ENCODE measurements around the genes NUCKS1 and FAM72A.

DNA sequence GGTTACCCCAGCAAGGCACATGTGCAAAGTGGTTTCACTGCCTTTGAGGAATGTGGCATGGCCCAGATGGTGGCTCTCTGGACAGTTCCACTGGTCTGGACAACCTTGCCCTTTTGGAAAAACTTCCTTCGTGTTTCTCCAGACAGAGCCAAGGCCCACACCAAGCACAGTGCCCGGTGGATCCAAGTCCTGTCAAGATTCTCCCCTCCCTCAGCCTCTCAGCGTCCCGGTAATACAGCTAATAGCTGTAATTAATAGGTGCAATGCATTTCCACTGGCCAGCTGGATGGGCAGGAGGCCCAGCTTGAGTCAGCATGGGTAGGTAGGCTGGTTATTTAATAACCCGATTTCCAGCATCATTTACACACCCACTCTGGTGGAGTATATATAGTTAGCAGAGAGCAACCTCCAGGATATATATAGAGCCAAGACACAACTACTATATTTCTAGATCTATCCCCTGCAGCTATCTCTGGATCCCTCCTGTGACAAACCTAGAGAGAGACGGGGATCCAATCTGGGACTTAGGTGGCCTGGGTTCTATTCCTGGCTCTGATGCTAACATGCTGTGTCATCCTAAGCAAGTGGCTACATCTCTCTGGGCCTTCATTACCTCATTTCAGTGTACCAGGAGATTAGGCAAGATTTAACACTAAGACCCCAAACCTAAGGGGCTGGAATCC, 13.4 kb downstream of the BLACAT1 start:
- PRO-cap: no peak

DNA sequence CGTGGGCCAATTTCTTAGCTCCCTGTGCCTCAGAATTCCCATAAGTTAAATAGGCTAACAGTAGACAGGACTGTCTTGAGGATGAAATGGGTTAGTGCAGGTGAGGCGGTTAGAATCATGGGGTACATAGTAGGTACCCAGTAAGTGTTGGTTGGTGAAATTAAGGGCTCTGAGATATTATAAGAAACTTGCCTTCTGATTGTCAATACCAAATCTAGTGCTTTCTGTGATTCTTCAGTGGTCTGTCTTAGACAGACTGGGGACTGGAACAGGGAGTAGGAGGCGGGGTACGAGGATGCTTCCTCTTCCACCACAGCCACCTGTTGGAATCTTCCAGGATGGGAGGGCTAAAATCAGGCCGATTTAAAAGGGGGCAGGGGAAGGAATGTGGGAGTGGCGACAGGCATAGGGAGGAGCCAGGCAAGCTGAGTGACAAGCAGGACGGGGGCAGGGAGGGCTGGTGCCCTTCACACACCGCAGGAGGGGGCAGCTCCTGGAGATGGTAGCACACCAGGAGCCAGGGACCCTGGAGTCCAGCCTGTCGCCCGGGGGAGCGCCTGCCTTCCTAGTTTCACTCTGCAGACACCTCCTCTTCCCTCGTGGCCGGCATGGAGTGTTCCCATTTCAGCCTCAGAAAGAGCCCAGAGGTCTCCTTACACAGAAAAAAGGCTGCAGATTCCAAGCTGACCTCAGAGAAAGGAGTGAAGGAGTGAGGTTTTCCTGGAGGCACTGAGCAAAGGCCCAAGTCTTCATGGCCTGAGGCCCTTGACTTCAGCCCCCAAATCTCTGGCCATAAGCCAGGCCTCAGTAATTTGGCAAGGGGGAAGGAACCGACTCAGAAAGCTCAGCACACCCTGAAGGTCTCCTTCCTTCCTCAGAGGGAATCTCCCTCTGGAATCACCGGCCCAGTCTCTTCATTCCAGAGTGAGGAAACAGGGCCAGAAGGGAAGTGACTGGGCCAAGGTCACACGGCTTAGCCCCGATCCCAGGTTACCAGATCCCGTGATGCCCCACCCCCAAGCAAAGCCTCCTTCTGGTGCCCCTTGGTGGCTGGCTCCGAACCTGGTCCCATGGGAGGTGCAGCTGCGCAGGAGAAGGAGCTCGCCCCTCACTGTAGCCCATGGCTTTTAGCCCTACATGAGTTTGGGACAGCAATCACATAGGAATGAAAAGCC, 8.3 kb downstream of the BLACAT1 start:
- PRO-cap: no peak

- PRO-cap: no peak
These were observed 31.3 kb downstream of the MFSD4A start for GRCh38 chr1:205600028-205600678.

GRCh38 chr1:205677040-205677694, 3.1 kb downstream of the SLC45A3 start:
- PRO-cap: no peak

GRCh38 chr1:205726429-205726968, 23.5 kb downstream of the NUCKS1 start:
- PRO-cap: no peak

GRCh38 chr1:205743600-205744446, 6.2 kb downstream of the NUCKS1 start:
- PRO-cap: no peak

DNA sequence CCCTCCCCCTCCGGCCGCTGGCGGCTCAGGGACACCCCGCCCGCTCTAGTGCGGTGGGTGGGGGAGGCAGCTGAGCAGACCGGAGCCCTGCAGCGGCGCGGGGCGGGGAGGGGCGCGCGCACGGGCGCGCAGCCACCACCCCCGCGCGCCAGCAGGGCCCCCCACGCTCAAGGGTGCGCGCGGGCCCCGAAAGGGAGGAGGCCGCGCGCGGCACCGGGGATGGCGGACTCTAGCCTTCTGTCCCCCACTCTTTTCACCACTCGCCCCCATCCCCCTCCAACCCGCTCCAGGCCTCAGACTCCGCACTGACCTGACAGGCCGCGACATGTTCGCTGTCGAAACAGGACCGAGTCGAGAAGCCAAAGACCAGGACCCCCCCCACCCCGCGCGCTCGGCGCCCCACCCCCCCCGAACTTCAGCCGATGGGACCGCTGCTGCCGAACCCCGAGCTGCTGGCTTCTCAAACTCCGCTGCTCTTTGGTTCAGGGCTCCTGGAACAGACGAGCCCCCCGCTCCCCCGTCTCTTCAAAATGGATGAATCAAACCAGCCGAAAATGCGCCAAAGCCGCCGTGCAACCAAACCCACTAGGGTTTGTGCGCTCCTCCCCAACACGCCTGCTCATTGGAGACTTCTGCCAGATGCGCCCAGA, at the start of gene NUCKS1:
Gene NUCKS1 (minus strand): TSS at position 536 of the 650 bp plus-strand sequence.
- PRO-cap: bidirectional peak, plus-strand start at position 48 of the sequence, minus-strand start outside the sequence; bidirectional peak, plus-strand start outside the sequence, minus-strand start at position 536 of the sequence

DNA sequence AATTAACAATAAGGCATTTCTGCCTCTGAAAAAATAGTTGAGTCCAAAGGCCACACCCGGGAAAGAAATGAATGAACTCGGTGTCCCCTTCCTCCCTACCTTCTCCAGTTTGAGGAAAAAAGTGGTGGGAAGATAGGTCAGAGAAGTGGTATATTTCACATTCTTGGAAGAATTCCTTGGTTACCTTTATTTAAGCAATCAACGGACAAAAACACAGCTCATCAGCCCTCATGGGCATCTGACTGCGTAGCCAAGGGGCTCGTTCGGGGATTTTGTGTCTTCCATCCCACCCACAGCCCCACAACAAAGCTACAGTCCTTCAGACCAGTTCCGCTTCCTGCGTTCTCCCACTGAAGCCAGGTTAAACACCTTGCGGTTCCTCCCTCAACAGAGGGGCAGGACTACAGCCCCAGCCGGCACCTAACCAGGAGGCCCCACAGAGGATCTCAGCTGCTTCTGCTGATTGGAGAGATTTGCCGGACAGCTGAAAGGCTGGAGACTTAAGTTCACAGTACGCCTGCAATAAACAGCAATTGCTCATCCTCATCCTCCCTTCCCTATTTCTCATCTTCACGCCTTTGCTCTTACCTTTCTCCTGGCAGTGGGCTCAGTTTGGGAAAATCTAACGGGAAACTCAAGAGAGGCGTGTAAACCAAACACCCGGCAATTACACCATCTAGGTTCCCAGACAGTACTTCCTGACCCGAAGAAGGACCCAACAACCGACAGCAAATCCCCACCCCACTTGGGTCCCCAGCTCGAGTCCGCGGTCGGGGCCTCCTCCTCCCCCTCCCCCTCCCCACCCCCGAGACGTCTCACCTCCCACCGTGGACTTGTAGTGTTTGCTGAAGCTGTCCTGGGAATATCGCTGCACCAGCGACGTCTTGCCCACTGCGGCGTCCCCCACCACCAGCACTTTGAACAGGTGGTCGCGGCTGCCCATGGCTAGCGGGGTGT, 990 bp downstream of the RAB29 start:
- PRO-cap: no peak

DNA sequence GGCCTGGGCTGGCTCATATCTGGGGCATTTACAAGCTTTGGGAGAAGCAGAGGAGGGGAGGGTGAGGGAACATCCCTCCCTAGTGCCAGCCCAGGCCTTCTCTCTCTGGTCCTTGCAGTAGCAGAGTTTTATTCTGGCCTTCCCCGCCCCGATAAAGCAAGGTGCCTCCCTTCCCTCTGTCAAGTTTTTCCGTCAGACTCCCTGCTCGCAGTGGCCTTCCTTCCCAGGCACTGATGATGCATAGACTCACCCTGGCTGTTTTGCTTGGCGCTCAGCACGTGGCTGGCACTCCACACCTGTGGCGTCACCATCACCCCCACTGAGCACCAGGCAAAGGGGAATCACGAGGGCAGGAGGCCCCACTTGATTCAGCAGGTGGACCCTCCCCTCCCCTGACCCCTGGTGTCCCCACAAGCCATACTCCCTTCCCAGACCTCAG, 7.4 kb downstream of the SLC26A9 start:
- PRO-cap: no peak

GRCh38 chr1:205976689-205977177, 26.5 kb downstream of the RAB7B start:
- PRO-cap: no peak

DNA sequence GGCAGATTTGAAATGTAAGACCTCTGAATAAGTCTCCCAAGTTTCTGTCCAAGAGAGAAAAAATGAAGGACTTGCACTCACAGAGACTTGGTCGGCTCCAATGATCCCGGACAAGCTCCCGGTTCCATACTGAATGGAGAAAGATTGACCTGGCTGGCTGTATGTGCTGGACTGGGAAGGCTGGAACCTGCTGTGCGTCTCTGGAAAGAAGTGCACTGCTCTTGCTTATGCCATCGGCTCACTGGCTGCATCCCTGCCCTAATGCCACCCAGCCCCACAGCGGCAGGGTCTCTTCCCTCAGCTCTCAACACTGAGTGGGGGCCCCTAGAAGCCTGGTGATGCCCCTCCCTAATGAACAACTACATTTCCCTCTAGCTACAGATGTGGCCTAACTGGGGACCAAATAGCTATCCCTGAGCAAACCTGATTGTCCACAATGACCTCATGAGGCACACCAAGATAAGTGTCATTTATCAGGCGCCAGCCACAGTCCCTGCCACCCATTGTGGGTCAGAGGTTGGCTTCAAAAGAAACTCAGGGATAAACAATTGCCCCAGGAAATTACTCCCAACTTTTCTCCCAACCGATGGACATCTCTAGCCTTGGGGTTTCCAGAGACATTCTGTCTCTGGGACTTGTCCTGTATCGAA, 2.6 kb downstream of the CTSE start:
- PRO-cap: no peak

GRCh38 chr1:206202635-206203032, at the start of gene FAM72A:
Gene FAM72A, minus strand, starts transcription at chr1:206202839.
- PRO-cap: no peak

DNA sequence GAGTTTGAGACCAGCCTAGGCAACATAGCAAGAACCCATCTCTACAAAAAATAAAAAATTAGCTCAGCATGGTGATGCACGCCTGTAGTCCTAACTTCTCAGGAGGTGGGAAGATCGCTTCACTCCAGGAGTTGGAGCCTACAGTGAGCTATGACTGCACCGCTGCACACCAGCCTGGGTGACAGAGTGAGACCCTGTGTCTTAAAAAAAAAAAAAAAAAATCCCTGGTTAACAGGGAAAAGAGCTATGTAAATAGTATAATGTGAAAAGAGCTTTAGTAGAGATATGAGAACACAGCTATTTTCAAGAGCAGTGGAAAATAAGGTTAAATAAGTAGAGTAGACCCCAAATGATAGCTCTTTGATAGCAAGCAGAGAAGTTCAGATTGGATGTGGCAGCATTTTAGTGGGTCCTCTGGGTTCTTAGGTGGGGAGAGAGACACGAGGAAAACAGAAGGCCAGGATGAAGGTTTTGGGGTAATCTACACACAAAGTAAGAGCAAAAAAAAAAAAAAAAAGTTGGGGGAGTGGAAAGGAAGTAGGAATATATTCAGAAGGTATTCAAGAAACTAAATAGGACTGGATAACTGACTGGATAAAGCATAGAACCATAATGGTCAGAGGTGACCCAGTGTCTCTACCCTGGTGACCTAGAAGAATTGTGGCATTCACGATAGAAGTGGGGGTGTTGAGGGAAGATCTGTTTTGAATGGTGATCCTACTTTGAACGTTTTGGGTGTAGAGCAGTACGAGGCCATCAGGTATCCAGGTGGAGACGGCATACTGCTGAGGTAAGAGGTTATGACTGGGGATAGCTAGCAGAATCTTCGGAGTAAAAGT, 105.8 kb downstream of the SRGAP2 start:
- PRO-cap: no peak

DNA sequence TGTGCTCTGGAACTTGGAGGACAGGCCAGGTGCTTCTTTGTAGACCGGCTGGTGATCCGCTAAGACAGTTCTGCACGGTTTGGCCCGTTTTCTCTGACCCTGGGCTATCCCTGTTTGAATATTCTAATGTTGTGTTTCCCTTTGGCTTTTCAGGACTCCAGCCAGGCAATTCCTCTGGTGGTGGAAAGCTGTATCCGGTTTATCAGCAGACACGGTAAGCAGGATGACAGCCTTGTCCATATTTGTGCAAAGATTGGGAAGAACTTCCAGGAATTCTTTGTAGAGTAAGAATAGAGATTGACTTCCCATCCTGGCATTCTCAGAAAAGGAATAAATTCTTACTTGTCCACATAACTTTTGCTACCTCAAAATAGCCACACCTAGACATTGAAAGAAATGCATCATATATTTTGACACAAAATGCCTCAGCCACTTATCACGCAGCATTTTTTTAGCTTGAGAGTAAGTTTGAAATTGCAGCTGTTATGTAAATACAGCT, 40.2 kb upstream of the IKBKE start:
- PRO-cap: no peak

DNA sequence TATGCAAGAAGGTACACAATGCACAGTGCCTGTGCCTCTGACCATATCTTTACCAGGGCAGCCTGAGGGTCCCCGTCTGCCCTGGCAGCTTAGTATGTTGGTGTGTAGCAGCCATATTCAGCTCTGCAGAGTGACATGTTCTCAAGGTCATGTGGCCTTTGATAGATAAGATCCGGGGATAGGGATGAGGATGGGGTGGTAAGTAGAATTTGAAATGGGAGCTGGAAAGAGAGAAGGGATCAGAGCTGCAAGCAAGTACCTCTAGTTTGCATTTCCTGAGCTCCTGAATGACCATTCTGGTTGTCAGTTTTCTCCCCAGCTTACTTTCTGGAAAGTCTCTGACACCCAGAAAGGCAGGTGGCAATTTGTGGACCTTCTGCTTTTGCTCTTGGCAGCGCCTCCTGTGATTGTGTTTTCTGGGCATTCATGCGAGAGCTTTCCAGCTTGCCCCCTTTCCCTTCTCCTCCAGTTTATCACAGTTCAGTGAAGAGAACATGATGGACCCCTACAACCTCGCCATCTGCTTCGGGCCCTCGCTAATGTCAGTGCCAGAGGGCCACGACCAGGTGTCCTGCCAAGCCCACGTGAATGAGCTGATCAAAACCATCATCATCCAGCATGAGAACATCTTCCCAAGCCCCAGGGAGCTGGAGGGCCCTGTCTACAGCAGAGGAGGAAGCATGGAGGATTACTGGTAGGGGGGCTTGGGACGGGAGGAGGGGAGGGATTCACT, 24.5 kb upstream of the IKBKE start:
- PRO-cap: no peak

GRCh38 chr1:206455294-206456432, 14.6 kb upstream of the IKBKE start:
- PRO-cap: no peak

GRCh38 chr1:206487015-206487309, 16.7 kb downstream of the IKBKE start:
- PRO-cap: unidirectional peak, plus-strand start at chr1:206487165

DNA sequence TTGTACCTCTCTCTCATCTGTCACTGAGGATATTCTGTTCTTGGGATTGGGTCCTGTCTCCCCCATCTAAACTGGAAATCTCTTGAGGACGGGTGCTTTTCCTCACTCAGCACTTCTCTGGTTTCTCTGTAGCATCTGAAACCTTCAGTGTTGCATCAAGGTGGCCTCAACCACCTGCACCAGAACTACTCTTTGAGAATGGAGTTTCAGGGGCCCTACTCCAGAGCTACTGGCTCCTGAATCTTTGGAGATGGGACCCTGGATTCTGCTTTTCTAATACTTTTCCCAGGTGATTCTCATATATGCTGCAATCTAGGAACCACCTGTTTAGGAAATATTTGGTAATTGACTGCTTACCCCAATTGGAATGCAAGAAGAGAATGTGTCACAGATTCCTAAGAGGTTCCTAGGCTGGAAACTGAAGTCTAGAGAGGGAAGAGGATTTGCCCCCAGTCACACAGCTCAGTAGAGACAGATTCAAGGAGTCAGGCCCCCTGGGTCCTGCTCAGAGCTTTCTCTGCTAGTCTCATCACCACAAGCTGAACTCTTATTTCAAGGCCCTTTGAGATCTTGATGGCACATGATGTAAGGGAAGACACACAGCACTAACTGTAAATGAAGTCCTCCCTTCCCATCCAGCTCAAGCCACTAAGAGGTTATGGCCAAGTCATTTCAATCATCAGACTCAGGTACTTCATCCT, 48.7 kb downstream of the EIF2D start:
- PRO-cap: no peak

GRCh38 chr1:206571121-206571611, 41.1 kb downstream of the EIF2D start:
- PRO-cap: no peak

GRCh38 chr1:206634169-206634717, 1.1 kb upstream of the DYRK3 start:
- PRO-cap: no peak

Measured in right cardiac atrium (tissue), 1 donor.